HTR-8/SVneo (cell line): ENCODE results near the gene PDSS2.

DNA sequence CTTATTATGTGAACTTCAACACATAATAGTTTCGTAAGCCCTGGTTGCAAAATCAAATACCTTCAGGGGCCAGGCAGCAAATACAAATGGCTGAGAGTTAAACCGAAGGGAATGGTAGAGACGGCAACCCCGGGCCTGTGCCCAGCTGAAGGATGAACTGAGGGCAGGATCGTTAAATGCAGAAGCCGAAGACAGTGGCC is 88.4 kb downstream of the RTN4IP1 start:
- RRBS: no CpG with 5 or more reads among the region's 6 CpGs

DNA sequence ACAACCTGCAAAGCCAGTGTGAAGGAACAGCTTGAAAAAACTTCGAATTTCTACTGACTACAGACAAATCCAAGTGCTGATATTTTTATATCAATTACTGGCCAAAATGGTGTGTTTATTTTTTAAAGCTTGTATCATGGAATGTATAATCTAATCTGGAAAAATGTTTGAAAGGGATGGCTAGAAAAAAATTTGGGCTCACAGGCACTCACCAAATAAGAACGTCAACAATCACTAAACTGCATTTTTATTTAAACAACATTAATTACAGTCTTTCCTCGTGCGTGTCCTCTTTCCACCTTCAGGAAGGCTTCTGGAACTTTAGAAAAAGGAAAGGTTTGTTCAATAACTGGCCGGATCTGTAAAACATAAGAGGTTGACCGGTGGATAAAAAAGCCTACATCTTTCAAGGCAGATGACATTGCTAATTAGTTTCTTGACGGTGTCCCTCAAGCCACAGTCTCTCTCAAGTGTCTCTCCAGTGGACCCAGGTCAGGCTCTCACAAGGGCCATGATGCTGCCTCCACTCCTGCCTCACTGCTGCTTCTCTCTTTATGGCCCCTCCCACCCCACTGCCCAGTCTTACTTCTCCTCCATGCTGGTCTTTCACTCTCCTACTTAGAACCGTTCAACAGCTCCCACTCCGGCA is 57.4 kb downstream of the RTN4IP1 start:
- RRBS: no CpG with 5 or more reads among the region's 9 CpGs

DNA sequence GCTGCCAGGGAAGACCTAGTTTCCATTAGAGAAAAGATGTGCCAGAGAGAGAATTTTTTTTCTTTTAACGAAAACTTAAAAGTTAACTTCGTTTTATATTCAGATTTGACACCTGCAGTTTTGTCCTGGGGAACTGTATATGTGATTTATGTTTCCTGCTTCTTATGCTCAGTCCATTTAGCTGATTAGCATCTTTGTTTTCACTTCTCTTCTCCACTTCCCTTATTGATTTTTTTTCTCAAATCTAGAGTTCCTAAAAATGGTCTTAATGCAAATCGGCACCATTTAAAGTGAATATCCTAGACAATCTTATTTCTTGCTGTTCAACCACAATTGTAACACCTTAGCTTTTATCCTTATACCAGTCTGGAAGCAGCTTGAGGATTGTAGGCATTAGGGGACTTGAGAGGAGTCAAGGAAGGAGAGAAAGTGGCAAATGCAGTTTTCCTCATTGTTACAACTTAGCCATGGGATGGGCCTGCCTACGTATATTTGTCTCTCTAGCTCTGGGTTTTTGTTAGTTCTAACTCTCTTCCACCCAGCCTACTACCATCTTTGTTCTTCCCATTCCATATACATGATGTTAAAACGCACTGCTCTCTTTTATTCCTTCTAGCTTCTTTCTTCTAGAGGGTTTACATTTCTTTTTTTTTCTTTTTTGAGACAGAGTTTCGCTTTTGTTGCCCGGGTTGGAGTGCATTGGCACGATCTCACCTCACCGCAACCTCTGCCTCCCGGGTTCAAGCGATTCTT is 8.5 kb downstream of the QRSL1 start:
- RRBS: no CpG with 5 or more reads among the region's 11 CpGs

DNA sequence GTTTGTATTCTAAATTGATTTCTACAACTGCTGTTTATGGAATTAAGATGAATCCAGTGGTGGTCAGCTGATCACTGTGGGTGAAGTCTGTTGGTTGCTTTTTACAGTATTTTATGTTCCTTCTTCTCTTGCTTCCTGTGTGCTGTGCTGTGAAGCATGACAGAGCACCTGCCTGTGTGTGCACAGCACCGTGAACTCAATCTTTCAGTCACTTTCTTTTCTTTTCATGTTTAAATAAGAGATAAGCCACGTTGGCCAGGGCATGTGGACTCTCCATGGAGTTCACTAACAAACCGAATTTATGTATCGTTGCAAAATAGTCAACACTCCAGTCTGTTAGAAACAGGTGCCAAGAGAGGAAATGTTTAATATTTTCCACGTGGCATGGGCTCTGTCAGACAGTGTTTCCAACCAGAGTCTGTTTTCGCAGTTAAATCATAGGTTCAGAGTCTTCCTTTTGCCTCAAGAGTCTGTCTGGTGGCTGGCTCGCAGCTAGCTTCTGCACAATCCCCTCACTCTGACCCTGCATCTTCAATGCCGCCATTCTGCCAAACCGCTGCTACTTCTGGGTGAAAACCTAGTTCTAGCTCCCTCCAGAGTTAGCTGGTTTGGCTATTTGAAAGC is 73.2 kb downstream of the QRSL1 start:
- RRBS: no CpG with 5 or more reads among the region's 9 CpGs

DNA sequence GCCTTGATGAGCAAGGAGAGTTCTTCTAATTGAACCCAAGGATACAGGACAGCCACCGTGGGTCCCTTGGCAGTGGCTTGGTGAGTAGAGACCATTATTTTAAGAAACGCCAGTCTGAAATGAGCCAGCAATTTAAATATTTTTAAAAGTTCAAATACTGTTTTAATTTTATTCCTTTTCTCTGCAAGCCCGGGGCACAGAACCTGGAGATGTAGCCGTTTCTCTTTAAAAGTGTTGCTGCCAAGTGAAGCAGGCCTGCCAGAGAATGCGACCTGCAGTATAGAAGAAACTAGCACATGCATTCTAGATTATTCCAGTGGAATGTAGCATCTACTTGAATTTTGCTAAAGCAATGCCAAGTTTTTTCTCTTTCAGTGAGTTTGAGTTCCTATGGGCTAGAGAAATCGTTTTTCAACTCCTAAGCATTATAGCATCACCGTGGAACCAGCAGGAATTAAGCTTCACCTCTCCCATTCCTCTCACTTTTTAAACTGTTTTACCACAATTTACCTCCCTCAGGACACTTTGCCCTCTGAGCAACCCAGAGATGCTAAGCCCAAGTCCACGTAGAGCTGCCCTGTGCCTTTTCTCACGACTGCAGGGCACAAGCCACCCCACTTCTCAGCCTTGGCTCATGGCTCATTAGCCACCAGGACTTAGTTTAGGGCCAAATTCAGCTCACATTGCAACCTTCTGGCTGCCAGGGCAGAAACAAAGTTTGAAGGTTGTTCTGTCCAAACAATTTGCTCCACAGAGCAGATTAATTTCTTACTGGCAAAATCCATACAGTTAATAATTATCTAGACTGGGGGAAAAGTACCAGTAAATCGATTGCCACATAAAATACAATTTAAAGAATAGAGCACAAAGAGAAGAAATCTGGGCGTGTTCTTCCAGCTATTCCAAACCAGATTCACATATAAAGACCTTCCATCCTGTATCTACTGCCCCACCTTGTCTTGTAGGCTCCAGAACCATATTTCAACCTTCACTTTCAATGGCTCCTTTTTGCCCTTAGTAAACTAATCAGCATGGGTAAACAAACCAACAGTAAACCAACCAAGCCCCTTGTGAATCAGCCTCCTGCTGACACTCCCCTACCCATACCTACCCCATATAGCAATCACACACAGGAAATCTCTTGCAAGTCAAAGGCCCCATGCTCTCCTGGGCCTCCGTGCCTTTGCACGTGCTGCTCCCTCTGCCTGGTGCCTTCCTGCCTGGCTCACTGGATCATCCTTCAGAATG is 101.7 kb downstream of the QRSL1 start:
- RRBS: no CpG with 5 or more reads among the region's 13 CpGs

DNA sequence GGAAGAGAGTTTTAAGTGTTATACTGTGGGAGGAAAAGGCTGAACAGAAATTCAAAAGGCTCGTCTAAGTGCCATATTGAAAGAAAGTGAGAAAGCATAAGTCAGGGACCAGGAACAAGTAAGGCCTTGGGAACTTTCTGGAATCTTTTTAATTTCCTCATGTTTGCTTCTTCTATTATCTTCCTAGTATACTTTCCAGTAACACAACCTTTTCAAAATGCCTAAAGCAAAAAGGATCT is 61.6 kb downstream of the CD24 start:
- RRBS: no CpG with 5 or more reads among the region's 1 CpG

DNA sequence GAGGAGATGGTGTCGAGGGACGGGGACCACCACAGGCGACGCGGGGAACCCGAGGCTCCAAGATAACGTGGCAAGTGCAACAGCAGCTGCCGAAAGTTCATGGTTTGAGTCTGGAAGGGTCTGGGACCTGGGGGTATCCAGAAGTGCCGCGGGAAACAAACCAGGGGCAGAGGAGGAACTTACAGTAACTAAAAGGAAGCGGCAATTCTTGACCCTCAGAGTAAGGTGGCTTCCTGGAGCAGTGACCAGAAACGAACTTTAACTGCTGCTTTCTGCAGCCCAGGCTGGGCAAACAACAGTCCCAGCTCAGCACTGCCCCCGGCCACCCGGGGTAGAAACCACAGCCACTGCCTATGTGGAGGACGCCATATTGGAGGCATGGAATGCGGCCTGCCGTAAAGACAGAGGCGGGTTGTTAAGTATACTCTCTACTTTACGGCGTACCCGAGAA is at the start of gene PDSS2:
TSS of gene PDSS2 (minus strand) at position 380 of the 451 bp plus-strand sequence.
- RRBS: no CpG with 5 or more reads among the region's 21 CpGs

DNA sequence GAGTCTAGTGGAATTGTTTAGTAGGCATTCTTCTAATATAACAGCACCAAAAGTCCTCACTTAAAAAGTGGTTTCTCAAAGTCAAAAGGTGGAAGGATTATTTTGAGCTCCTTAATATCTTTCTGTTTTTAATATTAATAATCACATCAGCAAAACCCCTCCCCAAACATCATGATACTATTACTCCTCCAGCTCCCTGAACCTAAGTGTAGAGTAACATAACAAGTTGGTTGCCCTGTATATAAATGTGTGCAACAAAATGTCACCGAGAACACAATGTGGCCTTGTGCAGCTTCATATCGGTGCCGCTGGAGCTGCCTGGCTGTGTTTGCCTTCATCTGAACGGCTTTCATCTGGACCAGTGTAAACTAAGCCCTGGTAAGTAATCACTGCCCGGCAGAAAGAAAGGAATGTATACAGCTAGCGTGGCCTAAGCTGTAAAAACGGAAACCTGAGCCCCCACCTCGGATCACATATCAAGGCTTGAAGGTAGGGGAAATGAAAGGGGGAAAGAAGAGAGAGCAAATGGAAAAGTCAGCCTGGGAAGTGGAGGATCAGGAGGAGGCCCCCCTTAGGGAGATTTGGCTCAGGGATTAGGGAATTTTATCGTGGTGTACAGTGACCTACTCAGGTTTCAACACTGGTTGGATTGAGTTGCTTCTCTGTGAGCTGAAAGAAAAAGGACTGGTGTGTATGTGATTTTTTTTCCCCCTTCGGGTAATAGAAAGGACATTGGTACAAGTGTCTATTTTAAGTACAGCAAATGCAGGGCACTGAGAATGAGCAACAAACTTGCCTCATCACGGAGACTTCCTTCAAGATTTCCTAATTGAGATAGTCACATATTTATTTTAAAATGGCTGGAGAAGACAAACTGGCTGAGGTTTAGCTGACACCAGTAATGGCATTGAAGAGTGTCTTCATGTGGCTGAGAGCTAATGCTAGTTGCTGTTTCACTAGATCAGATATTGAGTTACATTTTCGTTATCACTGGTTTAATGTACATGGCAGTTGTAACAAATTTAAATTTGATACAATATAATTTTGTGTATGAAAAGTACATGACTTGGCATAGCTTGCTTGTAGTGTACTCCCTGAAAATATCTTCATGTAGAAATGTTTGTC is 3.4 kb downstream of the SOBP start:
- RRBS: no CpG with 5 or more reads among the region's 12 CpGs

GRCh38 chr6:108066980-108067758 is 7.4 kb downstream of the OSTM1 start:
- RRBS: no CpG with 5 or more reads among the region's 8 CpGs

DNA sequence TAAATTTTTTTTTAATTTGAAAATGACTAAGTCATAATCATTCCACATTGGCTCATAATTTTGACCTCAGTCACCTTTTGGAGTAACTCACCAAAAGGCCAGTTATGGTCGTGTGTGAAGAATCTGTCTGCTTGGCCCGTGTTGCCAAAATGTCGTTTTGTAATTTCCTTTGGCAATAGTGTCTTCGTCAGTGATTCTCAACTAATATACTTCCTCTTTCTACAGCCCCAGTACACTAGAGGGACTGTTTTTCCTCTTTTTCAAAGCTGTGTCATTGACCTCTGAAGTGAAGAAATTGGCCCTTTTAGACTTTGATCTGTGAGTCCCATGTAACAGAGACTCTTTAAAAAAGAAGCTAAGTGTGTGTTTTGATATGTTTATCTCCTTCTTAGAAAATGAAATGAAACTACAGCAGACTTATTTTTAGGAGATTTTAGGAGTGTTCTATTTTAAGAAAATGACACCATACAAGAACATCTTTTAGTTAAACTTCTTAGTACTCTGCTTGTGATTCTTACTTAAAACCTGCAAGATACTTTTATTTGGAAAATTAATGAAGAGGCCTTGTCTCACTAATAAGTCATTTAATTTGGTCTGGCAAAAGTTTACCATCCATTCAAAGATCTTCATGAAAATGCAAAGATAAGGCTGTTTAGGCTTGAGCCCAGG is 5.3 kb downstream of the FOXO3 start:
- RRBS: no CpG with 5 or more reads among the region's 4 CpGs

DNA sequence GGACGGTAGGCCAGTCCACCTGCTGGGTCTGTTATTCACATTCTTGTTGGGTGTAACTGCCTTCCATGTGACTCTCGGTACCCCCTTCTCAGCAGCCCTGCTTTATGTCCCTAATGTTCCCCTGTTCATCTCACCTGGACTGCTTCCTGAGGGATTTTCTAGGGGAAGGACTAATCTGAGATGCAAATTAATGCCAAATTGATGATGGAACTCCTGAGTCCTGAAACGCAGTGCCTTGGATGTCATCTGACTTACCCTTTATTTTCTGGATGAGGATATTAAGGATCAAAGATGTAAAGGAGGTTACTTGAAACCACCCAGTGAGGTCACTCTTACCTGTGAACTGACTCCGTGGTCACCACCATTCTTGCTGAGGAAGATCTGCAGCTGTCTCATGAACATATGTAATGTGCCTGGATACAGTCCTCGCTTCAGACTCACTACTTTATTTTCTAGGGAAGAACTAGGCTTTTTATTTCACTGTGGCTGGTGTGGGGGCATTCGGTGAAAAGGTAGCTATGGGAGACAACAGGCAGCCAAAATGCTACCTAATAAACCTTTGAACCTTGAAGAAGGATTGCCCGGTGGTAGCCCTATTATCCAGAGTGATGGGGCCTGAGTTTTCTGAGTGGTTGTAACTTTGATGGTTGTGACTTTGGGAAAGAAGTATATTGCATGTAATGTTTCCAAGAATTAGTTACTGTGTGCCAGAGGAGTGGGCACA is 22.2 kb downstream of the FOXO3 start:
- RRBS: no CpG with 5 or more reads among the region's 7 CpGs

GRCh38 chr6:108589212-108590271 is 28.8 kb downstream of the FOXO3 start:
- RRBS: no CpG with 5 or more reads among the region's 9 CpGs

DNA sequence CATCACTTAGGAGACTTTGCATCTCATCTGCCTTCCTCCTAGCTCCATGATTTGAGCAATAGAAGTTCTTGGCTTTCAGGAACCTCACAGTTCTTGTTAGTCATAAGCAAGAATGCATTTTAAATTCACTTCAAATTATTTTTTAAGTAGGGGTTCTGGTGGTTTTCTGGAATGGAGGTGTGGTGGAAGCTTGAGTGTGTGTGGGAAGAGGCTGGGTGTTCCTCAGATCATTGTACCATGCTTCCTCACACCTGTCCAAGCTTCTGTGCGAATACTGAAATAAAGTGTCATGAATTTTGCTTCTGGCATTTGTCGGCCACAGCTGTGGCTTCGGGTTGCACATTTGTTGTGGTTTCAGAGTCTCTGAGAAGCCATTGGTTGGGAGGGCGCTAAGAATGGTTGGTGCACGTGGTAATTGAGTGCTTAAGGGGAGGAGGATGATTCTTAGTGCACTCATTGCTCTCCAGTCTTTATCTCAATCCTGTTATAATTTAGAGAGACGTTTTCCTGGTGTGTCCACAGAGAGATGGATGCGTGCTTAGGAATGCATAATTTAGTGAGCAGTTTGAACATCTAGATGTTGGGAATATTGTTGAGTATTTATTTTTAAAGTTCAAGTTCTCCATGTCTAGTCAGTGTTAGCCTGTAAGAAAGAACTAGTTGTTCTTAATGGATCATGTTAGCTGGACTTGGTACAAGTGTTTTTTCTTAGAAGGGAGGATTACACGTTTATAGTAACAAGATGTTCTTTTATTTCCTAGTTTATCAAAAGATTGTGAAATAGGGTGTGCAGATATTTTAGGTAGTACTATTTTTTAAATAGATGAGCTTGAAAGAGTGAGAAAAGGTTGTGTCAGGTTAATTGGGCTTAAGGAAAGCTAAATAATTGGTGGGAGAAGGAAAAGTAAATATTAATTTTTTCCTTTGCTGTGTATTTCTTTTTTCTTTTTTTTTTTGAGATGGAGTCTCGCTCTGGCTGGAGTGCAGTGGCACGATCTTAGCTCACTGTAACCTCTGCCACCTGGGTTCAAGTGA is 32.0 kb downstream of the FOXO3 start:
- RRBS: no CpG with 5 or more reads among the region's 10 CpGs

DNA sequence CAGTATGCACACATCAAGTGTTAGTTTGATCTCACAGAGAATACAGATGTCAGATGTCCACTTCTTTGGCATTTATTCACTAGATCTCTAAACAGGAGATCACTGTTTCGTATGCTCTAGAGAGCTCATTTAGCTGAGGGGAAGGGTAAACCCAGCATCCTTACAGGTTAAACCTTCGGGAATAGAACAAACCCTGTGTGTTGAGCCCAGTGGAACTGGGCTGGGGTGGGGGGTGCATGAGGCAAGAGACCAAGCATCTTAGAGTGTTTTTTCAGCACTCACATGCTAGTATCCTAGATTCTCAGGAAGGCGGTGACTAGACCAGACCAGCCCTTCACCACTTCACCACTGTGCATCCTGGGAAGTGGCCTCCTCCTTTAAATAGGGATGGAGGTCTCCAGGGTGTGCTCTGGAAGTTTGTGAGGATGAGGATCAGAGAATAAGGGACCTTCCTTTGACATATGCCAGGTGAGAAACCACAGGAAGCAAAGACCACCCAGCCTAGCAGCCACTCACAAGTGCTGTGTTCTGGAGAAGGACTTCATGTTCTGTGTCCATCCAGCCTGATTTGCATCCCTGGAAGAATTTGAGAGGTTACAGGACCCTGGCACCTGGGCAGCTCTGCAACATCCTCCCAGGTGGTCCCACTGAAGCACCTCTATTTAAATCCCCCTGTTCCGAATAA is 75.7 kb downstream of the FOXO3 start:
- RRBS: no CpG with 5 or more reads among the region's 4 CpGs

- RRBS: no CpG with 5 or more reads among the region's 6 CpGs
Observed at GRCh38 chr6:108685957-108686425, 125.3 kb downstream of the FOXO3 start.

DNA sequence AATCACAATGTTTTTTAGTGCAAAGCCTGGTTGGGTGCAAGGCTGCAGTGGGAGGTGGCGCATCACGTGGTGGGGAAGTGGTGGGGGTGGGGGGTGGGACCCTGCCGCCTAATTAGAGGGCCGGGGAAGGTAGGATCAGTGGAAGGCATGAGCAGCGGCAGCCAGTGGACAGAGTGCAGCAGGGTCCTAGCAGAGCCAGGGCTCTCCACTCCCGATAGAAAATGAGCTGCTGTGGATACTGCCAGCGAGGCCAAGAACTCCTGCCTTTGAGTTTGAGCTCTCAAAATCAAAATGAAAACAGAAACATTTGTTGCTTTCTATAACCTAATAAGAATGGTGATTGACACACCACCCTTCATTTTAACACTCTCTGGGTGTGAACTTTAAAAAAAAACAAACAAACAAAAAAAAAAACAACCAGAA is 8.9 kb upstream of the ARMC2 start:
- RRBS: no CpG with 5 or more reads among the region's 7 CpGs

DNA sequence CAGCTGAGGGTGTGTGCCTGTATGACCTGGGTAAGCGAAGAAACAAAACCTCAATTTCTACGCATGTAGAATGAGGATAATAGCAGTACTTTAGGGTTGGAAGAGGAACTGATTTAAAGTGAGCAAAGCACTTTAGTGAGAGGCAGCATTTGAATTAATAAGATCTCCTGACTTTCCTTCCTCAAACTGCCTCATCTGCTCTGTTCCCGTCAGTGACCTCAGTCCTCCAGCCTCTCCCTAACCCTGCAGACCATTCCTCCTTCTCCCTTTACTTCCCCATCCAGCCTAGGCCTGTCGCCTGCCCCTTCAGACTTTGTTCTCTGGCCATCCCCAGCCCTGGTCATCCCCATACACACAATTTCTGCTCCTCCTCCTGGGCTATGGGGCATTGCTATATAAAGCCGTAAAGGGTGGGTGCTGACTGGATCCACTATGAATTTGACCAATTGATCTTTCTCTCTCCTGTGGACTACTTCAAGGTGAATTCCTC is 6.7 kb upstream of the ARMC2 start:
- RRBS: no CpG with 5 or more reads among the region's 5 CpGs

GRCh38 chr6:108944634-108945381 is 96.6 kb downstream of the ARMC2 start:
- RRBS: no CpG with 5 or more reads among the region's 9 CpGs

DNA sequence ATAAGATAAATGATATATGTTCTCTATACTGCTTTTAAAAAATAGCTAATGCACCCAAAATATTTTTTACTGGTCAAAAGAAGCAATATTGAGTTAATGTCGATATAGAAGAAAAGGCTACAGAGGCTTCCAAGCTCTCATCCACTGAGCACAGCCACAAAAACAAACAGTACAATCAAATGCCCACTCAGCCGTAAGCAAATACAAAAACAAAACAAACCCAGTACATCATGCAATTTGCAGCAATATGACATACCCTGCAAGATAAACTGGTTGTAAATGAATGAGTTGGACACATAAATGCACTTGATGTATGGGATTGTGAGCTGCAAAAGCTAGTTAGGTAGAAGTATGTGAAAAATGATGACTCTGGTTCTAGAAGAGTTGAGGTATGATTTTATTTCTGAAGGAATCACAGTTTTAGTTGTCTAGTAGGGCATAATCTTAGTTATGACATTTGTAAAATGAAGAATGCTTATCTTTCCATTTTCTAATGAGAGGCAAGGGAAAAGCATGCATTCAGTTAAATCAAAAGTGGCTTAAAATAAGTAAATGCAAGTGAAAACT is 83.9 kb downstream of the SESN1 start:
- RRBS: no CpG with 5 or more reads among the region's 2 CpGs